Measurements from ENCODE around the genes PCK1 and VAPB.

- RRBS = 74% methylated on average over 7 of the region's 24 CpGs
CAGE:
- cytosol, long polyA plus RNA = no peak
- long polyA plus RNA = no peak
- nucleus, long polyA plus RNA = no peak
Observed at GRCh38 chr20:57410022-57410877, 19.1 kb downstream of the RBM38 start.

DNA sequence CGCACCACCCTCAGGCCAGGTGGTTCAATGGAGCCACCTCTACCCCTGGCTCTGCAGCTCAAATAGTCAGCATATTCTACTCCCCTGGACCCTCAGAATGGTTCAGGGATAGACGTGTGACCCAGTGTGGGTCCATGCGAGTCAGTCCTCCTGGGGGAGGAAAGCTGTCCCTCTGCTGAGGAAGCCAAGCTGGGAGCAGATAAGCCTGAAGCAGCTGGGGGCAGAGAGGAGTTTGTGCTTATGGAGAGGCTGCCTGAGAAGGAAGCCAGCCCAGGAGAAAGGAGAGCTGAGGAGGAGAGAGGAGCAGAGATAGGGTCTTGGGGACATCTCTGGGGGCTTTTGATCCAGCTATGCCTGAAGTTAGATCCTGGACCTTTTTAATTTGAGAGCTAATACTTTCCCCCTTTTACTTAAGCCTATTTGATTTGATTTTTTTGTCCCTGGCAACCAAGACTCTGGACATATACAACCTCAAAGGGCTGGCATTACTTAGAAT lies 21.5 kb downstream of the RBM38 start:
- RRBS = no CpG with 5 or more reads among the region's 3 CpGs
CAGE:
- cytosol, long polyA plus RNA = no peak
- long polyA plus RNA = no peak
- nucleus, long polyA plus RNA = no peak

DNA sequence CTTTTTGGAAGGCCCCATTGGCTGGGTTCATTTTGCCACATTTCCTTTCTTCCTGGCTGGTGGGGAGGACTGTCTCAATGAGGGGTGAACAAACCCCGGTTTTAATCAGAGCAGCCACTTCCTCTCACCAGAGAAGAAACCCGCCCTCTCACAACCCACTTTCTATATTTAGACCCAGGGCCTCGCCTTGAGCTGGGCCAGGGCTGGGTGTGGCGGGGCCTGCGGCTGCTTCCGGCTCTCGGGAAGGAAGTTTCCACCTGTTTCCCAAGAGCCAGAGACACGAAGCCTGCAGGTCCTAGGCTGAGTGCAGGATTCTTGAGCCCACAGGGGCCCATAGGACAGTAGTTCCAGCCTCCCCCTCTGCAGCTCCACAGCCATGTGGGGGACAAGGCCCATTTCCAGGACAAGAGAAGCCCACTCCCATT lies 41.8 kb downstream of the RBM38 start:
- RRBS = 92% methylated on average over 1 of the region's 8 CpGs
CAGE:
- cytosol, long polyA plus RNA = no peak
- long polyA plus RNA = no peak
- nucleus, long polyA plus RNA = no peak

DNA sequence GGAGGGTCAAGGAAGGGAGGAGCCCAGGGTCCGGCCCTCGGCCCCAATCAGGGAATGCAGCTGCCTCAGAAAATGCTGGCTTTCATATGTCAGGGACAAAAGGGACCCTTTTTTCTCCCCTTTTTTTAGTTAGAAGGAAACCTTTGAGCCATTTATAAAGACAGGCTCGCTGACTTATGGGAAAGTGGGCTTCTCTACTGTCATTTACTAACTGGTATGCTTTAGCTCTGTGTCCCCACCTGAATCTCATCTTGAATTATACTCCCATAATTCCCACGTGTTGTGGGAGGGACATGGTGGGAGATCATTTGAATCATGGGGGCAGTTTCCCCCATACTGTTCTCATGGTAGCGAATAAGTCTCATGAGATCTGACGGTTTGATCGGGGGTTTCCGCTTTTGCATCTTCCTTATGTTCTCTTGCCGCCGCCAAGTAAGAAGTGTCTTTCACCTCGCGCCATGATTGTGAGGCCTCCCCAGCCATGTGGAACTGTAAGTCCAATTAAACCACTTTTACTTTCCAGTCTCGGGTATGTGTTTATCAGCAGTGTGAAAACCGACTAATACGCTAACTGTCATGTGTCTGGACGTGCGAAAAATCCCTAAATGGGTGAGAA lies 41.8 kb downstream of the CTCFL start:
- RRBS = no CpG with 5 or more reads among the region's 17 CpGs
CAGE:
- cytosol, long polyA plus RNA = no peak
- long polyA plus RNA = no peak
- nucleus, long polyA plus RNA = no peak

DNA sequence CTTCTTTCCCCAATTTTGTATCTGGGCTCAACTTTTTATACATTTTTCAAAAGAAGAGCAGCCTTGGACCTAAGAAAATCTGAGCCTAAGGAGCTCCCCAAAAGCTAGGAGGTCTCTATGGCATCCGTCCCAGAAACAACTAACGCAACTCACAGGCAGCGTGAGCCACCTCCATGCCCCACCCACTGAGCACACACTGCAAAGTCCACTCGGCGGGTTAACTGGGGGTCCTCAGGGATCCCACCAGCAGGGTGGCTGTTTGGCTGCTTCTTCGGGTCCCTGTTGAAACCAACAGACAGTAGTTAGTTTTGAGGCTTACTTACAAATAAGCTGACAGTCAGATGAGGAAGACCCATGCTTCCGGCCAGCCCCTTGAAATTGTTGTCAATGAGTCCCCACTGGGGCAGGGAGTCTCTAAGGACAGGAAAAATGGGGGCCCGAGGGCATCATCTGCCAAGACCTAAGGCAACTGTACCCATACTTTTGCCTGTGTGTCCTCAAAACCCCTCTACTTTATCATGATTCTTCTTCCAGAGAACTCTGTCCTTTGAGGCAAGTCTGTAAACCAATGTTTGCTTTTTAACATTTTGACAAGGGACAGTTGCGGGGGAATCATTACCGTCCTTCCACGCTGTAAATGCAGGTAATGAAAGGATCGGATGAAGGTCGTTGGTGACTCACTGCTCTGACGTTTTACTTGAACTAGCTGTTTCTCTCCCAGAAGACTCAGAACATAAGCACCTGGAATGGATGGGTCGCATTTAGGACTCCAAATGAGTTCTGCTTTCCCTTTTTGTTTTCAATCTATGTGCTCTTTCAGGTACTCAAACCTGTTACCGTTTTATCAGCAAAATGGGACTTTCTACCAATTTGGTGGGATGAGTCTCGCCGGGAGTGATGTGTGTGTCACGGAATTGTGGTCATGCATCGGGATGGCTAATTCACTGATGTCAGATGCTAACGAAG lies 2.1 kb upstream of the PCK1 start:
- RRBS = no CpG with 5 or more reads among the region's 21 CpGs
CAGE:
- cytosol, long polyA plus RNA = no peak
- long polyA plus RNA = no peak
- nucleus, long polyA plus RNA = no peak

- RRBS = no CpG with 5 or more reads among the region's 11 CpGs
CAGE:
- cytosol, long polyA plus RNA = no peak
- long polyA plus RNA = no peak
- nucleus, long polyA plus RNA = no peak
Observed at GRCh38 chr20:57560555-57561287, at the start of gene PCK1. PCK1 (plus strand) TSS chr20:57561110.

DNA sequence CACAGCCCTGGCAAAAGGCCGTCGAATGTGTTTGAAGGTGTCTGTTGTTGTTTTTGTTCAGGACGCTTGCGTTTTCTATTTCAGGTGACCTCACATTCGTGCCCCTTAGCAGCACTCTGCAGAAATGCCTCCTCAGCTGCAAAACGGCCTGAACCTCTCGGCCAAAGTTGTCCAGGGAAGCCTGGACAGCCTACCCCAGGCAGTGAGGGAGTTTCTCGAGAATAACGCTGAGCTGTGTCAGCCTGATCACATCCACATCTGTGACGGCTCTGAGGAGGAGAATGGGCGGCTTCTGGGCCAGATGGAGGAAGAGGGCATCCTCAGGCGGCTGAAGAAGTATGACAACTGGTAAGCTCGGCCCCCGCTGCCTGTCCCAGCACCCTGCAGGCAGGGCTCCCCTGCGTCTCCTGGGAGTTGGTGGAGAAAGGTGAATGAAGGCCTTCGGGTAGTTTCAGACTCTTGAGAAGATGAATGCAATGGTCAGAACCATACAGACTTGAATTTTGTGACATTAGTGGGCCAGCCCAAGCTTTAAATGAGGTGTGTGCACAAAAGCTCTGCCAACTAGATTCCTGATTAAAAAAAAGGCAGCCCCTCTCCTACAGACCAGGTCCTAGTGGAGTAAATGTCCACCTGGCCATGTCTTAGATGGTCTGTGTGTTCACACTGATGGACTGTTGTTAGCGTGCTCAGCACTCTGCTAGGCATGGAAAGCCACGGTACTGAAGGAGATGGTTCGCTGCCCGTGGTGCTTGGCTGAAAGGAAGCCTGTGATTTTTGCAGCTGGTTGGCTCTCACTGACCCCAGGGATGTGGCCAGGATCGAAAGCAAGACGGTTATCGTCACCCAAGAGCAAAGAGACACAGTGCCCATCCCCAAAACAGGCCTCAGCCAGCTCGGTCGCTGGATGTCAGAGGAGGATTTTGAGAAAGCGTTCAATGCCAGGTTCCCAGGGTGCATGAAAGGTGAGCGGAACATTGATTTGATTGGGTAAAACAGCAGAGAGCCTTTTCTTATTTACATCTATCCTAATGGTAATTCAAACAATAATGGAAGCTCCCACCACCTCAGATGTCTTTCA lies 718 bp downstream of the PCK1 start:
- RRBS = no CpG with 5 or more reads among the region's 27 CpGs
CAGE:
- cytosol, long polyA plus RNA = no peak
- long polyA plus RNA = no peak
- nucleus, long polyA plus RNA = no peak

- RRBS = 80% methylated on average over 1 of the region's 25 CpGs
CAGE:
- cytosol, long polyA plus RNA = no peak
- long polyA plus RNA = no peak
- nucleus, long polyA plus RNA = no peak
Observed at GRCh38 chr20:57570113-57570956, 9.4 kb downstream of the PCK1 start.

DNA sequence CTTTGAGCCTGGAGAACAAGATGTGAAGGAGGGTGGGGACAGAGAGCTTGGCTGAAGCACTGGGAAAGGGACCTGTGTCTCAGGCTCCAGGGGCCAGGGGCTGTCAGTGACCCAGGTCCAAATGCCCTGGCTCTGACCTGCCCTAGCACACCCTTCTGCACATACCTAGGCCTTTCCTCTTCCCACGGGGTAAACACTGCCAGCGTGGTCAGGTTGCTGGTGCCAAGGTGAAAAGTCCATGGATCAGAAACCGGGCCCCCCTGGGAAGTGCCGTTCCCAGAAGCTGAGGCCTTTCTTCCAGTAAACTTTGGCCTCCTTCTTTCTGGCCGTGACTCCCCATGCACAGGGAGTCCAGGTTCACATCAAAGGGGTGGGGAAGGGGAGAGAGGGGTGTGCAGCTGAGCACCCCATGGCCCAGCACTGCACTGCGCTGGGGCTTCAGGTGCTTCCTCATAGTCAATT lies 16.8 kb downstream of the PCK1 start:
- RRBS = no CpG with 5 or more reads among the region's 6 CpGs
CAGE:
- cytosol, long polyA plus RNA = no peak
- long polyA plus RNA = no peak
- nucleus, long polyA plus RNA = no peak

GRCh38 chr20:57629337-57629901 lies 9.2 kb upstream of the ZBP1 start:
- RRBS = no CpG with 5 or more reads among the region's 9 CpGs
CAGE:
- cytosol, long polyA plus RNA = no peak
- long polyA plus RNA = no peak
- nucleus, long polyA plus RNA = no peak

GRCh38 chr20:57657333-57658314 lies 37.4 kb upstream of the ZBP1 start:
- RRBS = no CpG with 5 or more reads among the region's 34 CpGs
CAGE:
- cytosol, long polyA plus RNA = no peak
- long polyA plus RNA = no peak
- nucleus, long polyA plus RNA = no peak

DNA sequence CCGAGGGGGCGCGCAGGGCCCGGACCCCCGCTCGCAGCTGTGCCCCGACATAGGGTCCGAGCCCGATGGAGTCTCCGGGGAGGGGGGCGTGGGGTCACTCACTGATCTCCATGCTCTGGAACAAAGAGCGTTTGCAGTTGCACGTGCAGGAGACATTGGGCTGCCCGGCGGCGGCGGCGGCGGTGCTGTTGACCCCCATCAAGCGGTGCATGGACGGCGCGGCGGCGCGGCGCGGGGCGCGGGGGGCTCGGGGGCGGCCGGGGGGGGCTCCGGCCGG lies 505 bp downstream of the PMEPA1 start:
- RRBS = under 1% methylated on average over 27 of the region's 35 CpGs
CAGE:
- cytosol, long polyA plus RNA = no peak
- long polyA plus RNA = no peak
- nucleus, long polyA plus RNA = no peak

GRCh38 chr20:57747906-57748312 lies 38.1 kb upstream of the PMEPA1 start:
- RRBS = no CpG with 5 or more reads among the region's 13 CpGs
CAGE:
- cytosol, long polyA plus RNA = no peak
- long polyA plus RNA = no peak
- nucleus, long polyA plus RNA = no peak

DNA sequence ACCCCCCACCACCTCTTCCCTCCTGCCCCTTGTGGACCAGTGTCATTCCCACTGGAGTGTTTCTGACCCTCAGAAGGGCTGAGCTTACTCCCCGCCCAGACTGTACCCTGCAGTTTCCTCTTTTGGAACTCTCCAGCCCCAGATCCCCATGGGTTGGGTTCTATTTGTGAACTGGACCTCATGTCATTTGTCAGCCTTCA lies 92.4 kb upstream of the PMEPA1 start:
- RRBS = no CpG with 5 or more reads among the region's 1 CpG
CAGE:
- cytosol, long polyA plus RNA = no peak
- long polyA plus RNA = no peak
- nucleus, long polyA plus RNA = no peak

GRCh38 chr20:57940696-57941914 lies 209.6 kb upstream of the C20orf85 start:
- RRBS = no CpG with 5 or more reads among the region's 27 CpGs
CAGE:
- cytosol, long polyA plus RNA = no peak
- long polyA plus RNA = no peak
- nucleus, long polyA plus RNA = no peak

- RRBS = no CpG with 5 or more reads among the region's 5 CpGs
CAGE:
- cytosol, long polyA plus RNA = no peak
- long polyA plus RNA = no peak
- nucleus, long polyA plus RNA = no peak
Observed at GRCh38 chr20:57991157-57991400, 159.6 kb upstream of the C20orf85 start.

DNA sequence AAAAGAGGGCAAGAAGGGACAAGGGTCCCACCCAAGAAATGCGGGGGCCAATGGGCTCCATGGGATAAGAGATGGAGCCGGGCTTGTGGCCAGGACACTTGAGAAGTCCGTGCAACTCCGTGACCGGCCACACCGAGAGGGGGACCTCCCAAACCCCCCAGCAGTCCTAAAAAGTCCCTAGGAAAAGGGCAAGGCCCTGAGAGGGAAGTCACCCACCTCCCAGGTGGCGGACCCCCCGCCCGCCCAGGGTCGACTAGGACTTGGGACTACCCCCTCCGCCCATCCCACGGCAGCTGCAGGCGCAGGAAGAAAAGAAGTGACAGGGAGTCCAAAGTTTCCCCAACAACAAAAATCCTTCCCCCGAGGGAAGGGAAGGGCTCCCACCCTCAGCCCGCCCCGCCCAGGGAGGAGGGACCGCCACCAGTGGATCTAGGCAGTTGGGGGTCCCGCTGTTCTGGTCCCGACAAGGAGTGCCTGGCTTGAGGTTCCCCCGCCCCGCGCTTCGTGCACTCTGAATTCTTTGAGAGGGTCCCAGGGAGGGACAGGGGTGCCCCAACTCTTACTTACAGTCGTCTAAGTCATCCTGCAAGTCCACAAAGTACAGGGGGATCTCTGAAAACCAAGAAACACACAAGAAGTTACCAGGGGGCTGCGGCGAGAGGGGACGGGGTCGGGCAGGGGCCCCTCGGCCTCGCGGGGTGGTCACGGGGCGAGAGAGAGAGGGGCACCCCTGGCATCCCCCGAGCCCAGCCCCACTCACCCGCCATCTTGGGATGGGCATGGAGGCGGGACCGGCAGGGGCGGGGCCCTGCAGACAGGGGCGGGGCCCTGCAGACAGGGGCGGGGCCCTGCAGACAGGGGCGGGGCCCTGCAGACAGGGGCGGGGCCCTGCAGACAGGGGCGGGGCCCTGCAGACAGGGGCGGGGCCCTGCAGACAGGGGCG lies 585 bp upstream of the RAB22A start:
- RRBS = no CpG with 5 or more reads among the region's 45 CpGs
CAGE:
- cytosol, long polyA plus RNA = no peak
- long polyA plus RNA = no peak
- nucleus, long polyA plus RNA = start-site peak on the minus strand centred at position 780 of the sequence, 6 bp wide, 231 reads

GRCh38 chr20:58361009-58361768 lies 27.8 kb upstream of the VAPB start:
- RRBS = 100% methylated on average over 1 of the region's 5 CpGs
CAGE:
- cytosol, long polyA plus RNA = no peak
- long polyA plus RNA = no peak
- nucleus, long polyA plus RNA = no peak

DNA sequence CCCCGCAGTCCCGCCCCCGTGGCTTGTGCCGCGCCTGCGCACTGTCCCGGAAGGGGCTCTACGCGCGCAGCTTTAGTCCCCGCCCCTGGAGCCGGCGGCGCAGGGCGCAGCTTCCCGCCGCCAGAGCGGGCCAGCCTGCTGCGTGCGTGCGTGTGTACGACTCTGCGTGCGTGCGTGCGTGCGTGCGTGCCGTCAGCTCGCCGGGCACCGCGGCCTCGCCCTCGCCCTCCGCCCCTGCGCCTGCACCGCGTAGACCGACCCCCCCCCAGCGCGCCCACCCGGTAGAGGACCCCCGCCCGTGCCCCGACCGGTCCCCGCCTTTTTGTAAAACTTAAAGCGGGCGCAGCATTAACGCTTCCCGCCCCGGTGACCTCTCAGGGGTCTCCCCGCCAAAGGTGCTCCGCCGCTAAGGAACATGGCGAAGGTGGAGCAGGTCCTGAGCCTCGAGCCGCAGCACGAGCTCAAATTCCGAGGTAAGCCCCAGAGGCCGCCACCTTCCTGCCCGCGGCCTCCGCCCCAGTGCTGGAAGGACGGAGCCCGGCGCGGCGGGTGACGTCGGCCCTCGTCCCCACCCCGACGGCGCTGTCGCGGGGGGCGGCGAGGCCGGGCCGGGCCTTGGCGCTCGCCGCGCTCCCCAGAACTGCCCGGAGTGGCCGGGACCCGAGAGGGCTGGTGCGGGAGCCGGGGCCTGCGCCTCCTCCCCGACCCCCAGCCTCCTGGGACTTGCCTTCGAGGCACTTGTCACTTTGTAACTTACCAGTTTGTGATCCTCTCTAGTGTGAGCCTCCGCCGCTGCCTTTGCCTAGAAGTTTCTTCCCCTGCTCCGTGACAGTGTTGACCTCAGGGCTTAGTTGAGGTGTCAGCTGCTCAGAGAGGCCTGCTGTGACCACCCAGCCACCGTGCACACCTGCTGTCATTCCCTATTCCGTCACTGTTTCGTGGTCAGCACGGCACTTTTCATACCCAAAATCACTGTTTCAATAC lies at the start of gene VAPB:
Gene VAPB (plus strand): TSS at position 185 of the 984 bp plus-strand sequence.
- RRBS = 1% methylated on average over 51 of the region's 101 CpGs
CAGE:
- cytosol, long polyA plus RNA = start-site peak on the plus strand centred at position 190 of the sequence, 30 bp wide, 44 reads
- long polyA plus RNA = start-site peak on the plus strand centred at position 88 of the sequence, 43 bp wide, 47 and 96 reads in 2 replicates; start-site peak on the plus strand centred at position 192 of the sequence, 42 bp wide, 45 and 44 reads in 2 replicates
- nucleus, long polyA plus RNA = start-site peak on the plus strand centred at position 85 of the sequence, 37 bp wide, 136 reads; start-site peak on the plus strand centred at position 196 of the sequence, 75 bp wide, 55 reads

DNA sequence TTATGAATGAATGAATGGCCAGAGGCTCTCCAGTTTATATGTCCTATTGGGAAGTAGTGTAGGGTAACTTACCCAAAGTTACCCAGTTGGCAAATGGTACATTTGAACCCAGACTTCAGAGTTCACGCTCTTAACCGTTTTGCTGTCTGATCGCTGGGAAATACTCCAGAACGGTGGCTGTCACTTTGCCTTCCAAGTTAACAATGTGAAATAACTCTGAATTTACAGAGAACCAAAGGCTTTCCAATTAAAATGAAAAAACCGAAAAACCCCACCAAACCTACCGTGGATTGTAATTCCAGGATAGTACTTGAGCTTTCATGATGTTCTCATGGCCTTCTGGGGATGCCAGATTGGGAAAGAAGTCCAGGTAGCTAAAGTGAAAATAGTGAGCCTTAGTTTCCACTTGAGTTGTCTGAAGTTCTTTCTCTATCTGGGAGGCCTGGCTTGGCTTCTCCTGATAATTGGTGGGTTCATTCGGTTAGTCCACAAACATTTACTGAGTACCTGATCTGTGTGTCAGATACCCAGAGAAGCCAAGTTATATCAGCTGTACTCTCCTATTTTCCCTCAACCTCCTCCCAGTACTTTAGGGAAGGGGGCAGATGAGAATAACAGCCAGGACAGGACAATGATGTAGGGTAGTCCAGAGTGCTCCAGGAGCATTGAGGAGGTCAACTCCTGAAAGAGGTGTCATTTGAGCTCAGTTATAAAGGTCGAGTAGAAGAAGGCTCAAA lies 1.8 kb downstream of the VAPB start:
- RRBS = no CpG with 5 or more reads among the region's 8 CpGs
CAGE:
- cytosol, long polyA plus RNA = no peak
- long polyA plus RNA = no peak
- nucleus, long polyA plus RNA = no peak

Data from H1 (cell line).